NALM6 (cell line): ENCODE results near the gene YPEL2.

GRCh38 chr17:58352867-58353978 is 1.2 kb upstream of the SUPT4H1 start:
- PRO-cap = bidirectional peak, plus-strand start at chr17:58353146, minus-strand start at chr17:58353093

DNA sequence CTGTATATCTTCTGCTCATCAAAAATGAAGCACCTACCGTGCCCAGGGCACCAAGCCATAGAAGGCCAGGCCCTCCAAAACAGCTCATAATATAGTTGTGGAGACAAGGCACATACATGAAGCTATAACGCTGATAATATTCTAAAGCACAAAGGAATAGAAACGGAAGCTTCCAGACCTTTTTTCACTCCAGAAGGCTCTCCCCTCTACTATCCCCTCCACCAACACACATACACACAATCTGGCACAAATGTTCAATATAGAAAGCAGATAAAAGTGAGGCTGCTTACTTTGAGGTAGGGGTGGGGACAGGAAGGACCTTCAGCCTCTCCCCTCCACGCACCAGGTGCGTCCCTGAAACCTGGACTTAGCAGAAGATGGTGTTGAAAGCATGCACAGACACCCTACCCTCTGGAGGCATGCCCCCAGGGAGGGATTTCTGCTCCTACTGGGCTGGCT is 14.0 kb upstream of the SUPT4H1 start:
- PRO-cap = no peak

- PRO-cap = no peak
Observed at GRCh38 chr17:58381219-58381720, 29.3 kb upstream of the SUPT4H1 start.

GRCh38 chr17:58631103-58632257 is 60.4 kb downstream of the IGBP1C start:
- PRO-cap = unidirectional peak, minus-strand start at chr17:58631672; bidirectional peak, plus-strand start at chr17:58632150, minus-strand start at chr17:58631836

GRCh38 chr17:58632400-58633135 is 59.3 kb downstream of the IGBP1C start:
- PRO-cap = no peak

DNA sequence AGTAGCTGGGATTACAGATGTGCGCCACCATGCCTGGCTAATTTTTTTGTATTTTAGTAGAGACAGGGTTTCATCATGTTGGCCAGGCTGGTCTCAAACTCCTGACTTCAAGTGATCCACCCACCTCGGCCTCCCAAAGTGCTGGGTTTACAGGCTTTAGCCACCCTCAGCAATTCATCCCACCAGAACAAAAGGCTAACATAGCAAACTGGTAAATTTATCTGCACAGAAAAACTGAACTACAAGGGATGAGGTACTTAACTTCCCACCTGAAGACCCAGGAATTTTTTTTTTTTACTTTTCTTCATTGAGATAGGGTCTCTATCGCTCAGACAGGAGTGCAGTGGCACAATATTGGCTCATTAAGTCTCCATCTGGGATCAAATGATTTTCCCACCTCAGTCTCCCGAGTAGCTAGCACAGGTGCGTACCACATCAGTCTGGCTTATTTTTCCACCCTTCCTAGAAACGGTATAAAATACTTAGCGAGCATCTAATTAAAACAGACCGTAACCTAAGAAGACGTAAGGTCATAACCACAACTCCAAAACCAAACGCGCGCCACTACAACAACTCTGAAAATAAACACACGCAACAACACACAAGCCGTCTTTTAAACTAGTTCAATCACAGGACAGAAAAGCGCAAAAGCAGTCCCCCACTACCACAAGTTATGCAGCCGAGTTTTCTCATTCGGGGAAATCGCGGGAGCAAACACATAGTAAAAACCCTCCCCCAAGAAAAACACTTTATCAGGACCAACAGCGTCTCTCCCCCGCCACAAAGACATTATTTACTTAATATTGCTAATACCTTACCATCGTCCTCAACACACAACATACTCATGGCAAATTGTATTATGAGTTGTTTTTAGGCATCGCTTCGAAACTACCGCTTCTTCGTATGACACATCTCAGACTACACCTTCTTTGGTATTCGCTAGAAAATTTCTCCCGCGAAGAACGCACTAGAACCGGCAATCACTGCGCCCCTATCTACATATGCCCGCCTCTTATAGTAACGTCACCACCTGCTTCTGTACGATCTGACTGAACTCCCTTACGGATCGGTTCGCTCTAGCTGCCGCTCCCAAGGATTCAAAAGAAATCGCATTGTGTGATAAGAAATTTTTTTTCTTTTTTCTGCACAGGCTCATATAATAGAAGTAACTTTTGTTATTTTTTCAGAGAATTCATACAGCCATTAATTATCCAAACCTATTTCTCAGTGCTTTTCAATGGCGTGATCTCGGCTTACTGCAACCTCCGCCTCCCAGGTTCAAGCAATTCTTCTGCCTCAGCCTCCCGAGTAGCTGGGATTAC is 32.9 kb downstream of the IGBP1C start:
- PRO-cap = bidirectional peak, plus-strand start at position 1,041 of the sequence, minus-strand start at position 791 of the sequence

GRCh38 chr17:58666577-58667650 is 24.9 kb downstream of the IGBP1C start:
- PRO-cap = no peak

- PRO-cap = no peak
Observed at GRCh38 chr17:58741089-58741767, 14.4 kb upstream of the PPM1E start.

- PRO-cap = no peak
Observed at GRCh38 chr17:58991685-58992393, 114.8 kb downstream of the TRIM37 start.

- PRO-cap = no peak
Observed at GRCh38 chr17:58993336-58993715, 113.4 kb downstream of the TRIM37 start.

DNA sequence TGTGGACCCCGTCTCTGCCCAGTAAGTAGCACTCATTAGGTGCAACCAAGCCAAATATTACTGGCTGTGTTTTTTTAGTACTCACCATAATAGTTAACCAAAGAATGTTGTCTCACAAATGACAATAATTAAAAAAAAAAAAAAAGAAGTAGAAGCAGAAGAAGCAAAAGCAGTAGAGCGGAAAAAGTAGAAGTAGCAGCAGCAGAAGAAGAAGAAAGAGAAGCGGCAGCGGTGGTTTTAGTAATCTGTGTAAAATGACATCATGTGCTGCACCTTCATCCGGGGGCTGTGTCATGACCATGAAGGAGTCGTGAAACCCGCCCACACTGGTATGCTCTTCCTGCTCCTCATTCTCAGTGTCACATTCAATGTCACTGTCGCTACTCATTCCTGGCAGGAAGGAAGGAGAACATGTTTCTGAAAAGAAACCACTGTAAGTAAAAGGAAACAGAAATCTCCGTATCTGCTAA is 105.3 kb downstream of the TRIM37 start:
- PRO-cap = no peak

GRCh38 chr17:59331234-59332108 is at the start of gene YPEL2:
TSS of gene YPEL2 (plus strand) at chr17:59331655.
- PRO-cap = bidirectional peak, plus-strand start at chr17:59331683, minus-strand start at chr17:59331480

DNA sequence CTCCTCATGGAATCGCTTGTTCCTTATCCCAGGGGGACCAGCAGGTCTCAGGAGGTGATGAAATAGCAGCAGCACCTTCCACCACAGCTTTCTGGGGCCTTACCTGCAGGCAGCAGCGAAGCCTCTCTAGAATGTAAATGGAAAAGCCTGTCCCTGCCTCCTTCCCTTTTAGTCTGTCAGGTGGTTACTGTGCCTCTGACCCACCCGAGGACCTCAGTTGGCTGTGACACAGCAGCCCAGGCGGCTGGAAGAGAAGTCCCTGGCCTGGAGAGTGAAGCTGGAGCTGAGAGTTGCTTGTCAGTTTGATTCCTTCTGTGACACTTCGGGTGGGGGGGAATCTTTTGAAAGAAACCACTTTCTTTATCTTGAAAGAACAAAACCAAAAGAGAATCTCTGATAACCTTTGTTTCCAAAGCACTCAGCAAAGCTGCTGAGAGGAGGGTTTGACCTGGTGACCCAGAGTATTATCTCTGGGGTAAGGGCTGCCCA is 33.8 kb downstream of the YPEL2 start:
- PRO-cap = unidirectional peak, plus-strand start at position 216 of the sequence

GRCh38 chr17:59370839-59372077 is 39.8 kb downstream of the YPEL2 start:
- PRO-cap = no peak

- PRO-cap = no peak
Observed at GRCh38 chr17:59517312-59517652, 48.1 kb upstream of the DHX40 start.

- PRO-cap = unidirectional peak, plus-strand start at chr17:59527564
Observed at GRCh38 chr17:59527348-59527859, 38.0 kb upstream of the DHX40 start.

DNA sequence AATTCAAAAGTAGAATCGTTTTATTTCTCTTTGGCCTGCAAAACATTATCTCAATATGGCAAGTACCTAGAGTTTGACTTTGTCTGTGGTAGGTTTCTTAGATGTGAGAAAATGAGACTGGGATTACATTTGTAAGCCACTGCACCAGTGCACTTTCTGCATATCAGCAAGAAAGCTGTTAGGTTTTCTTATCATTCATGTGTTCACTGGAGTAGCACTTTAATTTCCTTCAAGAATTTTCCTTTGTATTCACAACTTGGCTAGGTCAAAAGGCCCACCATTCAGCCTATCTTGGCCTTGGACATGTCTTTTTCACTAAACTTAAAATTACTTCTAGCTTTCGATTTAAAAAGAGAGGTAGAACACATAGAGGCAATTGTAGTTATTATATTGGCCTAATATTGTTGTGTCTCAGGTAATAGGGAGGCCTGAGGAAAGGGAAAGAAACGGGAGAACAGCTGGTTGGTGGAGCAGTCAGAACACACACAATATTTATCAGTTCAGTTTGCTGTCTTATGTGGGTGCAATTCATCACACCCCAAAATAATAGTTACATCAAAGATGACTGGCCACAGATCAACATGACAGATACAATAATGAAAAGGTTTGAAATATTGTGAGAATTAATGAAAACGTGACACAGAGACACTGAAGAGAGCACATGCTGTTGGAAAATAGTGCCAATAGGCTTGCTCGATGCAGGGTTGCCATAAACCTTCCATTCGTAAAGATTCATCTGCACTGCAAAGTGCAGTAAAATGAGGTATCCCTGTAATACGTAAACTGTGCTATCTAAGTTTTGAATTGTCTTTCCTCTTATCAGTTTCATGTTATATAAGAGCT is 35.4 kb downstream of the CLTC start:
- PRO-cap = no peak

- PRO-cap = unidirectional peak, plus-strand start at chr17:59695758
Observed at GRCh38 chr17:59695434-59695828, 11.8 kb downstream of the PTRH2 start.

GRCh38 chr17:59754460-59754912 is 47.0 kb downstream of the VMP1 start:
- PRO-cap = no peak

- PRO-cap = no peak
Observed at GRCh38 chr17:59826357-59827144, 66.2 kb downstream of the TUBD1 start.